Measurements from ENCODE around the gene CNOT8.

- RRBS, result 16% methylated on average over 2 of the region's 3 CpGs
Observed at GRCh38 chr5:154608353-154608692, 130.3 kb upstream of the HAND1 start.

GRCh38 chr5:154756563-154756705 is 1.3 kb downstream of the LARP1 start:
- RRBS, result under 1% methylated on average over 8 of the region's 14 CpGs

GRCh38 chr5:154803048-154803826 is 47.2 kb downstream of the FAXDC2 start:
- RRBS, result no CpG with 5 or more reads among the region's 15 CpGs

DNA sequence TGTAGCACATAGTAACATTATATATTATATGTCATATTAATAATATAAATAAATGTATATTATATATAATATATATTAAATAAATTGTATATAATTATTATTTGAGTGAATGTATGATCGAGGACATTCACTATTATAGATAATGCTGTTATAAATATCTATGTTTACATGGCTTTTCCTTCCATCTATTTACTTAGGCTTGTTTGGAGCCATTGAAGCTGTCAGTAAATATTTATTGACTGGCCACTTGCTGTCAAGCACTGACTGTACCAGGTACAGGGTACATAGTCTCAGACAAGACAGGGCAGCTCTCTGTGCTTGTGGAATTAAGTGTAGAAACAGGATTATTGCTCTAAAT is 16.4 kb downstream of the FAXDC2 start:
- RRBS, result no CpG with 5 or more reads among the region's 1 CpG

DNA sequence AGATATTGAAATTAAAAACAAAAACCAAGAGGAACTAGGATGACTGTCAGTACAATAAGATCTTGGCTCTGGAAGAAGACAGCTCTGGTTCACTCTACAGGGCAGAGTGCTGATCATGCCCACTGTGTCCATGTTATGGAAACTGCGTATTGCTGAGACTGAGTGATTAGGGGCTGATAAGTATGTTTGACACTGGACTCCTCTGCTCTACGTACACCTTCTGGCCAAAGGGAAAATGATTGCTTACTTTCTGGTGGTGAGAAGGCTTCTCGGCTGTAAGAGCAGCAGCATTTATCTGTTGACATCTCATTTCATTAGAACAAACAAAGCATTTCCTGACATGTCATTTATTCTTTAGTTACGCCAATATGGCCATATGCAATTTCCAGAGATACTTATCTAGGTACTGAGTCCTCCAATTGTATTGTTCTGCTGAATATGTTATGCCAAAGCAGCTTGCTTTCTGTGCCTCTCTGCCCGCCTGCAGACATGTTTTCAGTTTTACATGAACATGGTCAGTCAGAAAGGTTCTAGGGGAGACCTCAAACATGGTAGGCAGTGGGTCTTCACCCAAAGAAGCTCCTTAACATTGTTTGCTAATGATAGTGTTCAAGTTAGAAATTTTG is 5.6 kb downstream of the FAXDC2 start:
- RRBS, result no CpG with 5 or more reads among the region's 5 CpGs

DNA sequence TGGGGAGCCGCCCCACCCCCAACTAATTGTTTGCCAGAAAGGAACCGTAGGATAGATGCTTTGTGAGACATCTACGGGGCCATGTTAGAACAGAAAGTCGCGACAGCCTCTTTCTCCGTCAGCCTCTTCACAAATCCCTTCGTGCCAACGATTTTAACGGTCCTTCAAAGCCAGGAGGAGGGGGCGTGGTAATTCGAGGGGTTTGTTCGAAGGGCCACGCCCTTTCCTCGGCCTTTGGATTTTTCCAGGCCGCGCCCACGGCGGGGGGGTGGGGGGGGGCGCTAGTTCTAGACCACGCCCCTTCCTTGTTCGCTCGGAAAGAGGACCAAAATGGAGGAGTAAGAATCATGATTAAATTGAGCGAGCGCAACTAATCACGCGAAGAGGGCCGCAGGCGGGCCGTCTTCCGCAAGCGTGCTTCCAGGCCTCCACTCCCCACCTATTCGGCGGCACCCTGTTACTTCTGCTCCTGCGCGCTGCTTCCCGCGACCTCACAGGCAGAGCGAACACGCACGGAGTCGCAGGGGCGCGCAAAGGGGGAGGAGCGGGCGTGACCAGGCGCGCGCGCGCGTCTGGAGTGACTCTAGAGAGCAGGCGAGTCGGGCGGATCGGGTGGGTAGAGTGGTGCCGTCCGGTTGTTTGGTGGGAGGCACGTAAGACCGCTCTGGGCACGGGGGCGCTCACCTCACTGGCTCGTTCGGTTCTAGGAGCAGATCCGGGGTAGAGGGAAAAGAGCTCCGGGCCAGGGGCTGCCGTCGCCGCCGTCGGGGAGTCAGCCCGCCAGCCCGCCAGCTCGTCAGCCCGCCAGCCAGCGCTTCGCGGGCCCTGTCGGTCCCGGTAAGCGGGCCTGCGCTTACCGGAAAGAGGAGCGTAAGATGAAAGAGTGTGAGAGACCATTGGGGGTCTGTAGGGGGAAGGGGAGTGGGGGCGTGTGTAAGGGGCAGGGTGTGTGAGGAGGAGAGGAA is at the start of gene CNOT8:
TSS of gene CNOT8 (plus strand) at position 696 of the 965 bp plus-strand sequence.
- RRBS, result 1% methylated on average over 18 of the region's 84 CpGs

DNA sequence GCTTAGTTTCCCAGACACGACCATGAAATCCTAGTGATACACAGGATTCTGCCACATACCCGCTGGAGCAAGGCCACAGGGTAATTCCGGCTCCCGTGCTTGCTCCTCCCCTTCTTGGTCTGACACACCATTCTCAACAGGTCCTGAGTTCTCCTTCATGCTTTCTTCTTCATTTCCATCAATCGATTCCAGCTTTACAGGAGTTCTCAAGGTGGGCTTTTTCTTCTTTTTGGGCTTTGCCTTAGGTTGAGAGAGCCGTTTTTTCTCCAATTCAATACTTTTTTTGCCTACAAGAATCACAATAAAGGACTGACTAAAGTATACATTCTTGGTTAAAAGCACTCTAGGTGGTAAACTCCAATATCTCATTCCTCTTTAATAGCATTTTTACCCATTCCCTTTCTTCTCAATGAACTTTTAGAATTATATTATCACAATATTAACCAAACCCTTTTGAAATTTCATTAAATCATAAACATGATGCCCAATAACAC is 30.4 kb downstream of the GEMIN5 start:
- RRBS, result no CpG with 5 or more reads among the region's 6 CpGs

GRCh38 chr5:155053275-155053828 is 39.8 kb downstream of the KIF4B start:
- RRBS, result no CpG with 5 or more reads among the region's 2 CpGs

GRCh38 chr5:156475862-156476236 is 148.9 kb downstream of the SGCD start:
- RRBS, result no CpG with 5 or more reads among the region's 1 CpG

GRCh38 chr5:156929596-156929966 is 33.4 kb downstream of the TIMD4 start:
- RRBS, result no CpG with 5 or more reads among the region's 2 CpGs

- RRBS, result no CpG with 5 or more reads among the region's 1 CpG
Observed at GRCh38 chr5:157109629-157110294, 918 bp upstream of the HAVCR2 start.

DNA sequence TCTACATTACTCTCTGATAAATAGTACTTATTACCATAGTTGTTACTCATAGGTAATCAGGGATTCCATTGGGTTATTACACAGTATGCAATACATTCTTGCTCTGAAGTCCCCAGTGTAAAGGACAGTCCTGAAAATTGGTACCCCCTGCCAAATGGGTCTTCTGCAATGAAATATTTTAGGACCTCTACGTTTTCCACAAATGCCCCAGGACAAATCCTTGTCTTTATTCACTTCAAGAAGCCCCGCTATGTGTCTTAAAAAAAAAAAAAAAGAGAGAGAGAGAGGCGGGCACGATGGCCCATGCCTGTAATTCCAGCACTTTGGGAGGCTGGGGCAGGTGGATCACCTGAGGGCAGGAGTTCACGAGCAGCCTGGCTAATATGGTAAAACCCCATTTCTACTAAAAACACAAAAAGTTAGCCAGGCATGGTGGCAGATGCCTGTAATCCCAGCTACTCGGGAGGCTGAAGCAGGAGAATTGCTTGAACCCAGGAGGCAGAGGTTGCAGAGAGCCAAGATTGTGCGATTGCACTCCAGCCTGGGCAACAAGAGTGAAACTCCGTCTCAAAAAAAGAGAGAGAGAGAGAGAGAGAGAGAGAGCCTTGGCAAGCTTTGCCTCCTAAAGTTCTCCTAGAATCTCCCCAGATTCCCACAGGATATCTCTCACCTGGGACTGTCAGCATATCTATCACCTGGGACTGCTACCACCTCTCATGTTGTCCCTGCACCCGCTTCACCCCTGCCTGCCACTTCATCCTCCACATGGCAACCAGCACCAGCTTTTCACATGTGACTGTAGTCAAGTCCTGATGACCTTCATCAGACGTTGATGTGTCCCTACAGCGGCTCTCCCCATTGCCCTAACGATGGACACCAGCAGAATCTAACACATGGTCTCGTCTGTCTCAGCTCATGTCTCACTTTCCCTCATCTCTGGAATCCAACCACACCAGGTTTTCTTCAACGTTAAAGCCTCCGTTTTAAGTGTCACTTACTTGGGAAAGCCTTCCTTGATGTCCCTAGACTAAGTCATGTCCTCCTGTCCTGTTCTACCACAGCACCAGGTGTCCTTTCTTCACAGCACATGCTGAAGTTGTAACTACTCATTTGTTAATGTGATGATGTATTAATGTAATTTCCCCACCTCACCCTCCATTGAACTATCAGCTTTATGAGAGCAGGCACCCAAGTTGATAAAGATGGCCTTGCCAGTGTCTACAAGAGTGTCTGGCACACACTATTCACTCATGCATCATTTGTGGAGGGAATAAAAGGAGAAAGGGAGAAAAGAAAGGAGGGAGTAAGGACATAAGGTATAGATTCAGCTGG is 5.9 kb downstream of the ITK start:
- RRBS, result no CpG with 5 or more reads among the region's 15 CpGs

- RRBS, result no CpG with 5 or more reads among the region's 2 CpGs
Observed at GRCh38 chr5:157256471-157257133, 9.3 kb upstream of the CYFIP2 start.

DNA sequence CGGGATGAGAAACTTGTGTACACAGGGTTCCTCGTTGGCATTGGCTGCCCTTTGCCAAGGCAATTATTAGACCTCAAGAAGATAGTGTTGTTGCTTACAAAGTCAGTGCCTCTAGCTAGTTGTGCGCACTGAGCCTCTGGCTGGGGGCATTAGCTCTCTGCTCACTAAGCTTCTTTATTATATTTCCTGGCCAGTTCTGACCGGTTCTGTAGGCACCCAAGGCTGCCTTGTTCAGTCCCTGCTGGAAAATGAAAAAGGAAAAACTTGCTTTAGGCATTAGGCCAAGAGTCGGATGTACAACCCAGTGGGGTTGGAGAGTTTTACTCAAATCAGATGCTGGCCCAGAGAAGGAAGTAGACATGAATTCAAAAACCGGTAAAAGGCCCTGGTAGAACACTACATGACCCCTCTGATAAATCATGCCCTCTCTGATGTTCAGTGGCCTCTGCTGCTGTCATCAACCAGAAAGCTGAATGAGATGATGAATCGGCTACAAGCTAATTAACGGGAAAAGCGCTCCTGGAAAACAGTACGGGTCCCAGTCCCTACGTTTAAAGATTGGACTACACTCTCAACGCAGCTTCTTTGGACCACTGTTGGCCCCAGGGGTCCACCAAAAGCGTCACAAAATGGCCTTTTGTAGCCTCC is 2.2 kb downstream of the CYFIP2 start:
- RRBS, result no CpG with 5 or more reads among the region's 13 CpGs

DNA sequence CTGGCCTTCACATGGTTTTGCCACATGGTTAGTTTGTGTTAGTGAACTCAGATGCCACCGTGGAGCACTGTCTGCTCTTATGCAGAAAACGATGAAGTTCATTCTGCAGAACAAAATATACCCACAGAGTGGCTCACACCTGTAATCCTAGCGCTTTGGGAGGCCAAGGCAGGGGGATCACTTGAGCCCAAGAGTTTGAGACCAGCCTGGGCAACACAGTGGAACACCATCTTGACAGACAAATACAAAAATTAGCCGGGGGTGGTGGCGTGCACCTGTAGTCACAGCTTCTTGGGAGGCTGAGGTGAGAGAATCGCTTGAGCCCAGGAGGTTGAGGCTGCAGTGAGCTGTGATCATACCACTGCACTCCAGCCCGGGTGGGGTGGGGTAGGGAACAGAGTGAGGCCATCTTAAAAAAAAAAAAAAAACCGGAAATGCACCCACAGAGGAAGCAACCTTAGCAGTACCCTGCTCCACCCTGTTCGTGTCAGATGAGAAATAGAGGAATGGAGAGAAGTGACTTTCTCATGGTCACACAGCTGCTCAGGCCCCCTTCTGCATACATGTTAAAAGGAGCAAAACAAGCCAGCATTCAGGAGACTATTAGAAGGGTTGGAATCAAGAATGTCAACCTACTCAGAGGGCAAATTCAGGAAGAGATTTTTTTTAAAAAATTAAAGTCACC is 38.9 kb downstream of the FNDC9 start:
- RRBS, result no CpG with 5 or more reads among the region's 9 CpGs

DNA sequence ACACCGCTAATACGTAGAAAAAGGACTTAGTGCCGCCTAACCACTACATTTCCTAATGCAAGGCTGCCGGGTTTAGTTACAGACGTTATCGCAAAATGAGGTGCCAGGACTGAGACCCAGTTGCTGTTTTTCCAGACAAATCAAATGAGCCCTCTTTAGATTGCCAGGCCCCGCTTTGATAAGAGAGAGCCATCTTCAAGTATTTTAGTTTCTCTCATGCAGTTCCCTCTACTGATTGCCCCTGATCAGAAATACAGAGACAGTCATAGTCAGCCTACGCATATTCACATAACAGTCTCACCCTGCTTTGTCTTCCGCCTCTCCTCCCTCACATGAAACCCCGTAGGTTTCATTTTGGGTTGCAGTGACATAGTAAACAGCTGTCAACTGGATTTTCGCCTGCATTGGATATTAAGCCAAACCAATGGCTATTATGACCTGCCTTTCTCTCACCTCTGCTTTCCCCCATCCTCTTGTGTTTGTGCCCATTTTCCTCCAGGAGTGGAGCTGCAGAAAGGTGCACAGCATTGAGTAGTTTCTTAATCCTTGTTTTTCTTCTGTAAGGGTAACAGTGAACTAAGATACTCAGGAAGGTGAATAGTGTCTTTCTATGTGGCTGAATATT is 968 bp downstream of the FNDC9 start:
- RRBS, result no CpG with 5 or more reads among the region's 11 CpGs

DNA sequence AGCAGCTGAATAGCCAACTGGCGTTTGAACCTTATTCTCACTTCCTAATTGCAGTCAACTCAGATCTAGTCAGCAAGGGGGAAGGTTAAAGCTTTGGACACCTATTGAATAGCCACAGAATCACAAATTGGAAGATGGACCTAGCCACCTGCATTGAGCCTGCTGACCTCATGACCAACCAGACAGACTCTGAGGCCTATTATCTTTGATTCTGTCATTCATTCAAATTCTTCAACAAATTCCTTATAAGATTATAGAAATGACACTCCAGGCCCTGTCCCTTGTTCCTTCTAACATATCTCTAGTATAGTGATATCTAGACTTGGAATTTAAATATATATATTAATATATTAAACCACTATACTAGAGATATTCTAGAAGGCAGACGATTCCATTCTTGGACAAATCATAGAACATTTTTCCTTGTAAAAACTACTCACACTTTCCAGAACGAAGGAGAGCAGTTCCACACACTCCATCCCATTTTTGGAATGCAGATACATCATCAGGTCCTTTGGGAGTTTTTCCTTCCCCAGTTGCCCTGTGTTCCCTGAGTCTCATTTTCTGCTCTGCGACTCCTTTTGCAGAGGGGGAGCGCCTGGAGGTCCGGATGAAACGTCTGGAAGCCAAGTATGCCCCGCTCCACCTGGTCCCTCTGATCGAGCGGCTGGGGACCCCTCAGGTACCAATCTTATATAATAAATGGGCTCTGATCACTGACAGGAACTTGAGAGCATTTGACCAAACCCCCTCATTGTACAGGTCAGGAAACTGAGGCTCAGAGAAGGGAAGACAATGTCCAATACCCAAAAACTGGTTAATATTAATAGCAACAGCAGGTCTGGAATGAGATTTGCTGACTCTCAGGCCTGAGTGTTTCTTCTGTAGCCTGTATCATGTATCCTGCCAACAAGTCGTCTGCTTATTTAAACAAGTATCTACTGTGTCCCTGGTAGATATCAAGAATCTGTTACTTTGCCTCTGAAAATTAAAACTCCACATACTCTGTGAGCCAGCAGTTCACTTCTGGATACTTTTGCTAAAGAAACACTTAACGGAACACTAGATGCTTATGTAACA is 37.5 kb upstream of the FNDC9 start:
- RRBS, result no CpG with 5 or more reads among the region's 12 CpGs

- RRBS, result no CpG with 5 or more reads among the region's 11 CpGs
Observed at GRCh38 chr5:157446905-157447461, 13.0 kb upstream of the NIPAL4 start.

DNA sequence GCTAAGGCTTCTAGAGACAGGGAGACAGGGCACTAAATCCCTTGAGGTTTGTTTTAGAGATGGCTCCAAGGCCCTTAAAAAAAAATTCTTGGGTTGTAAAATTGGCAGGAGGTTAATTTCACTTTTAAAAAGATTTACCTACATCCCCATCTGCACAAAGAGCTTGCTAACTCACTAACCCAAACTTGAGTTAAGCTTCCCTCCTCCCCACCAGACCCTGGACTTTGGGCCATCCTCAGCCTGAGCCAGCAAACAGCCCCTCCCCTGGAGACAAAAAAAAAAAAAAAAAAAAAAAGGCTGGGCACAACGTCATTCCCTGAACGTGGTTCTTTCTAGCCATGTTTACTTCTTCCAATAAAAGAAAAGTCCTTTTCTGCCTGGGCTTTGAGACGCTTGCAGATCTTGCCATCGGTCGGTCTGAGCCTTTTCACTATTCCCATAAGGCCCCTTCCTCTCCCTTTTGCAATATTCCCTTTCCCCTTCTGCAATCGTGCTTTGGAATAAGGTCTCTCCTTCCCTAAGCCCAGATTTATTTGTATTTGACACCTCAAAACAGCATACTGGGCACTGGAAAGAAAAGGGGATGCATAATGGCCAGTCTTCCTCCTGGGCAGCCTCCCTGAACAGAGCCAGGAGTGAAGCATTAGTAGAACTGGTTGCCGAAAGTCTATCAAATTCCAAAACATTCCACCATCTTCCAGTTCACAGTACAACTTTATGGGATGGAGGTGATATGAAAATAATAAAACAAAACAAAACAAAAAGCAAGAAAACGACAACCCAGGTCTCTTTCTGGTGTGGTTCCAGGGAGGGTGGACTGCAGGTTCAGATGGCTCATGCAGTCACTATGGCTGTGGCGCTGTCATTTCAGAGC is 18.2 kb downstream of the NIPAL4 start:
- RRBS, result no CpG with 5 or more reads among the region's 9 CpGs

DNA sequence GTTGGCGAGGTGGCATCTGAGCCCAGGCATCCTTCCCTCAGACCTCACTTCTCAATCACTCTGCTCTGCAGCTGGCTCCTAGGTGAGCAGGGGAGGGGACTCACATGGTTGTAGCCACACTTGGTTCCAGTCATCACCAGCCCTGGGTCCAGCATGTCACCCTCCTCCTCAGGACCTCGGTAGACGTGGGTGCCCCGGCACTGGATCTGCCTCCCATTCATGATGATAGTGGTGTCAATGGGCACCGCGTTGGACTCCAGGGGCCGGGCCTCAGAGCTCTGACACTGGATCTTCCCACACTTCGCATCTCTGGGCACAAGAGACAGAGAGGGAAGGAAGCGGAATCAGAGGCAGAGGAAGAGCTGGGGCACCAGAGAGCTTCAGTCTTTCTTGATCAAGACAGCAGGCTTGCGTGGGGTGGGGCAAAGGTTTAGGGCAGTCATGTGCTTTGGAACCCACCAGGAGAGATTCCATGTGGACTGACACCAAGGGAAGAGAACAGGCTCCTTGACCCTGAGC is 32.9 kb downstream of the NIPAL4 start:
- RRBS, result 93% methylated on average over 4 of the region's 10 CpGs